Colic lymph node (tissue), 1 donor: ENCODE measurements around the gene GPR55.

- PRO-cap: no peak
These were observed 87.8 kb upstream of the DNER start for GRCh38 chr2:229802207-229802593.

DNA sequence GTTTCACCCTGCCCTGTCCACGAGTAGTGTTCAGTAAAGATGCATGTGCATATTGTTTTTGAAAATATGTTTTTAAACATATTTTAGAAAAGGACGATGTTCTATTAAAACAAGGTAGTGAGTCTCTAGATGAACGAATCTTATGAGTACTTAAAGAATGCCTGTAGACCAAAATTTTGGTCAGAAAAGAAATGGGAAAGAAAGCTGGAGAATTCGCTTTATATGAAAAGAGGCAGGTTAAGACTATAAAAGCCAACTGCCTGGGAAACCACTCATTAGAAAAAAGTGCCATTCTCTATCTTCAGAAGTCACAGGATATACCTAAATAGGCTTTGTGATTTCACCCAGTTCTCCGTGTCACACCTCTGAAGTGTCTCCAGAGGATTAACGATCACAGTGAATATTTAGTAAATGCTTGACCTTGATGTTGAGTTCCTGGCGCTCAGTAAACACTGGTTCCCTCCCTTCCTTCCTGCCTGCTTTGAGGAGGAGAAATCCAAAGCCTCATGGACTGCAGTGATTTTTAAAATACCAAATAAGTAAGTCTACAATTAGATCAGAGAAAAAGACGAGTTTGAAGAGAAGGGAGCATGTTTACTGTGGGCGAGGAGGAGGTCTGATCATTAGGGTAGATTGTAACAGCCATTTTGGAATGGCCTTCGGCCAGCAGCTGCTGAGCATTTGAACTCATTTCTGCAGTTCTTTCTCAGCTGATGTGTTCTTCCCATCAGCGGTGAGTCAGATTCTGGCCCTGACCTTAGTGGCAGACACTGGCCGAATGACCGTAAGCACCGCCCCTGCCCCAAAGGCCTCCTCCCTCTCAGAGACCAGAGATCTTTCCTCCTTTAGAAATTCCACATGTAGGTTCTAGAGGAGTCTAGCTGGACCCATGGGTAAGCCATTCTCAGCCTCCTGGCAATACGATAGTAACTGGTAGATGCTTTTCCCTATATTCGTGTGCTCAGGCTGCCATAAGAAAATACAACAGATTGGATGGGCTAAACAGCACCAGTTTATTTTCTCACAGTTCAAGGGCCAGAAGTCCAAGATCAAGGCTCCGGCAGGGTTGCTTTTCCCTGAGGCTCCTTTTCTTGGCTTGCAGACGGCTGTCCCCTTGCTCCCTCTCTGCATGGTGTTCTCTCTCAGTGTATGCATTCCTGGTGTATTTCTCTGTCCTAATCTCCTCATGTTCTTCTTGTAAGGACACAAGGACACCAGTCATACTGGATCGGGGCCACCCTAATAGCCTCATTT, 62.1 kb upstream of the SLC16A14 start:
- PRO-cap: no peak

DNA sequence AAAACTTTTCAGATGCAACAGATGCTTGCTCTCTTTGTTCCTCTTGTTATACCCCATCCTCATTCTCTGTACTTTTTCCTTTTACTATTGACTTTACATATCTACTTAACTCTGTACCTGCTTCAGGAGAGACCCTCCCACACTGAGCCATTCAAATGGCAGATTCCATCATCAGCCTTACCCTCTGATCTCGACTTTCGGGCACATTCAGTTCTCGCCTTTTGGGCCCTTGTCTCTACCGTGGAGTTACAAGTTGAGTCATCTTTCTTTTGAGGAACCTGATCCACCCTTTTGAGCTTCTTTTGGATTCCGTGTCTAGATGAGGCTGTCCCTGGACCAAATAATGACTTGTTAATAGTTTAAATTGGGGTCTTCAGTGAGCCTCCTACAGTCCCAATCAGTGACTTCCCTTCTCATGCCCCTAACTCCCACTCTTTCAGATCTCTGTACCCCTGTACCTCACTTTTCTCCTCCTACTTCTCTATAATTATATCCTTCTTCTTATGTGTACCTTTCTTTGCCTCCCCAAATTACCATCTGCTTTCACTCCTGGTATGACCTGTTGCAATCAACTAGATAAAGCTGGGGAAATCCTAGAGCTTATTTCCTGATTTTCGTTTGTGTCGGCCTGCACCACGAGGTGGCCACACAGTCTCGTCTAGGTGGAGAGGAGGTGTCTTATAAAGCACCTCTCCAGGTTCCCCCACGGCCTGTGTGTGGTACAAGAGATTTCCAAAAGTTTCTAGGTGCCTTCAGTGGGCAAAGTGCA, 17.2 kb downstream of the SP110 start:
- PRO-cap: no peak

GRCh38 chr2:230361502-230361860, 34.5 kb downstream of the SP140L start:
- PRO-cap: no peak

DNA sequence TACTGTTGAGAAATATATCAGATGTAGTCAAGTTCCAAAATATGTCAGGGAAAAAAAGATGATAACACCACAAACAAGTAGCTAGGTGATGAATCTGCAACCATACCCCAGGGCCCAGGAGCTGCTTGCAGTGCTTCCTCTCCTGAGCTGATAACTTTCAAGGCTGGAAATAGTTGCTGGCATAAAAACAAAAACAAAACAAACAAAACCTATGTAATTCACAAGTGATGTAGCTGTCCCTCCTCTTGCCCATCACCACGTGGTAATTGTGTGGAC, 82.6 kb downstream of the SP100 start:
- PRO-cap: no peak

DNA sequence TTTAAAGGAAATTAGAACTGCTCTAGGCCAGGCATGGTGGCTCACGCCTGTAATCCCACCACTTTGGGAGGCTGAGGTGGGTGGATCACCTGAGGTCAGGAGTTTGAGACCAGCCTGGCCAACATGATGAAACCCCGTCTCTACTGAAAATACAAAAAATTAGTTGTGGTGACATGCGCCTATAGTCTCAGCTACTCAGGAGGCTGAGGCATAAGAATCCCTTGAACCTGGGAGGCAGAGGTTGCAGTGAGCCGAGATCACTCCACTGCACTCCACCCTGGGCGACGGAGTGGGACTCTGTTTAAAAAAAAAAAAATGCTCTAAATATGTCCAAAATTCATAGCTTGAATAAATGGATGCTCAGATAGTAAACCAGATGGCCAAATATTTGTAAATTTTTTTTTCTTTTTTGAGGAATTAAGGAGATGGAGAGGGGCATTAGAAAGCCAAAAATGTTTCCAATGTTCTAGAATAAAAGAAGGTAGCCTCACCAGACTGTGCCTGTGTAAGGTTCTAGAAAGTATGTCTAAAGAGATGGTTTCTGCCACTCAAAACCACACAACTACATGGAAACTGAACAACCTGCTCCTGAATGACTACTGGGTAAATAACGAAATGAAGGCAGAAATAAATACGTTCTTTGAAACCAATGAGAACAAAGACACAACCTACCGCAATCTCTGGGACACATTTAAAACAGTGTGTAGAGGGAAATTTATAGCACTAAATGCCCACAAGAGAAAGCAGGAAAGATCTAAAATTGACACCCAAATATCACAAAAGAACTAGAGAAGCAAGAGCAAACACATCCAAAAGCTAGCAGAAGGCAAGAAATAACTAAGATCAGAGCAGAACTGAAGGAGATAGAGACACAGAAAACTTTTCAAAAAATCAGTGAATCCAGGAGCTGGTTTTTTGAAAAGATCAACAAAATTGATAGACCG, 62.9 kb upstream of the ITM2C start:
- PRO-cap: no peak

- PRO-cap: no peak
These were observed 21.6 kb upstream of the ITM2C start for GRCh38 chr2:230843073-230843573.

- PRO-cap: no peak
These were observed 3.8 kb downstream of the ITM2C start for GRCh38 chr2:230868514-230868922.

- PRO-cap: no peak
These were observed 14.1 kb downstream of the ITM2C start for GRCh38 chr2:230878769-230879289.

DNA sequence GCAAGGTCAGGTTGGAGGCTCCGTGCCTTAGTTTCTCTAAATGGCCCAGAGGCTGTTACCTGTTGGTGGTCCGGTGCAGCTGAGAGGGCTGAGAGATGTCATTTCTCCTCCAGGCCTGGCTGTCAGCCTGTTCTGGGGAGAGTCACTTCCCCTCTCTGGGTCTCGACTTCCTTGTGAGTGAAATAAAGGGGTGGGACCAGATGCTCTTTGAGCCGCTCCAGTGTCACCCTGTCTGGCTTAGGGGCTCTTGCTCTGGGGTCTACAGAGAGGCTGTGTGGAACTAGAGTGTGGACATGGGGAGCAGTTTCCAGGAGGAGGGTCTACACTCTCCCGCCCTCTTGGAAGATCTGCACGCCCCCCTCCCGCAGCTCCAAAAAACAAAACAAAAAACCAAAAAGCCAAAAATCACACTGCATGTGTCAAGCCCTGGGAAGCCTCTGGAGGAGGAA, at the start of gene GPR55:
Gene GPR55, minus strand, starts transcription at position 134 of the 449 bp plus-strand sequence.
- PRO-cap: bidirectional peak, plus-strand start at position 174 of the sequence, minus-strand start at position 157 of the sequence

DNA sequence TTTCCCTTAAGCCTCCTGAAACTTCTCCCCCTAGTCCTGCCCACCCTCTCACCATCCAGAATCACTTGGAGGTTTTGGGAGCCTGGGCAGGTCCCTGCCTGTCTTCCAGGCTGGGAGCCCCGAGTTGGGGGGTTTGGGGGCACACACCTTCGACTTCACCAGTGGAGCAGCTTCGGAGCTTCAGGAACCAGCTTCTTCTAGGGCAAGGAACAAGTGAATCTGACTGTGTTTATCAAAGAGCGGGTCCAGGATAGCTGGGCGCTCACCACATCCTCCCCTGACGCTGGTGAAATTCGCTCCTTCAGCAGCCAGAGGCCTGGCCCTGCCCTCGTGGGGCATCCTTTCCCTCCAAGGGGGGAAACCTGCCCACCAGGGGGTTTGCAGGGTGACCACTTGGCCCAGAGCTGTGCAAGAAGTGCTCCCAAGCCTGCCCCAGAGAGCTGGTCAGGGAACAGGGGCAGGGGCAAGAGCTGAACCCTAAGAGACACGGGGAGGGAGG, 2.5 kb upstream of the GPR55 start:
- PRO-cap: no peak

GRCh38 chr2:230932469-230933128, 7.6 kb upstream of the GPR55 start:
- PRO-cap: no peak

- PRO-cap: no peak
These were observed 16.6 kb upstream of the ARMC9 start for GRCh38 chr2:231181778-231182196.

- PRO-cap: no peak
These were observed 90.1 kb downstream of the ARMC9 start for GRCh38 chr2:231288551-231288919.

DNA sequence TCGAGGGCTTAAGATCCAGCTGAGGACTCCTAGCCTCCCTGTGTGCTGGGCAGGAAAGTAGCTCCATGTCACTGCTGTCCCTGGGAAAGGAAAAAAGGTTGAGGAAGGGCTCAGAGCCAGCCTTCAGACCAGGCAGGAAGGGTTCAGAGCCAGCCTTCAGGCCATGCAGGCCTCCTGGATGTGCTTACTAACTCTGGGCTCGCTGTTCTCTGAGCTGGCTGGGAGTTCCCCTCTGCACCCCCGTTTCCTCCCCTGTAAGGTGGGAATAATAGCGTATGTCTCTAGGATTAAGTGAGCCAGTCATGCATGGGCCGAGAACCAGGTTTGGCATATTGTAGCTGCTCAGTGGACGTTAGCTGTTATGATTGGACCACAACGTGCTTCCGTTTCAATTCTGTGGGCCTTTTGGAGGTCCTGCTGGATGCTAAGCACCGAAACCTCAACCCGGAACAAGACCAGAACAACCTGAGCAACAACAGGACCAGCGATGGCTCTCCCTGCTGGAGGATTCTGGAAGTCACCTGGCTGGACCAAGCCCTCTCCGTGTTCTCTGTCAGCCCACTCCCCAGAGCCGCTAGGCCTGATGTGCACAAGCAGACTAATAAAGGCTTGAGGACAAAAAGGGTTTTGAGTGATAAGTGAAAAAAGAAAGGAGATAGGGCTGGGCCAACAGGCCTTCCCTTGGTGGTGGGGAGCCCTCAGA, 989 bp upstream of the B3GNT7 start:
- PRO-cap: bidirectional peak, plus-strand start at position 452 of the sequence, minus-strand start at position 186 of the sequence

DNA sequence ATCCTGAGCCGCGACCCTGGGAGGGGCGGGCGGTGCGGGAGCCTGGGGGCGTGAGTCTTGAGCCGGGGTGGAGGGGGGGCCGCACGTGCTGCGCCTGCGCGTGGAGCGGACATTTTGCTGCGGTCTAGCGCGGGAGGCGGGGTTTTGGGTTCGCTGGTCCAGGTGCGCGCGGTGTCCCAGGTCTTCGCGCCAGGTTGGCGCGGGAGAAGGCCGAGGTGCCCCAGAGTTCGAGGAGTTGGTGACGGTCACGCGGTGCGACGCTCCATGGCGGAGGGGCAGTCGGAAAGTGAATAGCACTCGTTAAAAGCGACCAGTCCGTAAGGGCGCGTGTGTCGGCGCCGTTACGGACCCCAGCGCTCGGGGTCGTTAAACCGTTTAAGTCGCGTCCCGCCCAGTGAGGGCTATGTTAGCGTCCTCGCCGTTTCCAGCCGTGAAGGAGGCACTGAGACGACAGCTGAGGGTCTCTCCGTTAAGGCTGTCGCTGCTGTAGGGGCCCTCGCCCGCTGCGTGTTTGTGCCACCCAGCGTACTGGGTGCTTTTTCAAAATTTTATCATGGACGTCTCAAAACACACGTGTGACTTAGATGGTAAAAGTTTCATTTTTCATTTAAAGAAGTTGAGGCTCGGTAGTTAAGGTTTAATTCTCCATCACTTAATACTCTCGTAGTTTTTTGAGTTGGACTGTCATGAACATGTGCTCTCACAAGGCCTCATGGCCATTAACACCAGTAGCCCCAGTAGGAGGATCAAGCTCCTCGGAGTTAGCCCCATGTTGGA, 15.6 kb downstream of the NMUR1 start:
- PRO-cap: bidirectional peak, plus-strand start at position 130 of the sequence, minus-strand start outside the sequence

DNA sequence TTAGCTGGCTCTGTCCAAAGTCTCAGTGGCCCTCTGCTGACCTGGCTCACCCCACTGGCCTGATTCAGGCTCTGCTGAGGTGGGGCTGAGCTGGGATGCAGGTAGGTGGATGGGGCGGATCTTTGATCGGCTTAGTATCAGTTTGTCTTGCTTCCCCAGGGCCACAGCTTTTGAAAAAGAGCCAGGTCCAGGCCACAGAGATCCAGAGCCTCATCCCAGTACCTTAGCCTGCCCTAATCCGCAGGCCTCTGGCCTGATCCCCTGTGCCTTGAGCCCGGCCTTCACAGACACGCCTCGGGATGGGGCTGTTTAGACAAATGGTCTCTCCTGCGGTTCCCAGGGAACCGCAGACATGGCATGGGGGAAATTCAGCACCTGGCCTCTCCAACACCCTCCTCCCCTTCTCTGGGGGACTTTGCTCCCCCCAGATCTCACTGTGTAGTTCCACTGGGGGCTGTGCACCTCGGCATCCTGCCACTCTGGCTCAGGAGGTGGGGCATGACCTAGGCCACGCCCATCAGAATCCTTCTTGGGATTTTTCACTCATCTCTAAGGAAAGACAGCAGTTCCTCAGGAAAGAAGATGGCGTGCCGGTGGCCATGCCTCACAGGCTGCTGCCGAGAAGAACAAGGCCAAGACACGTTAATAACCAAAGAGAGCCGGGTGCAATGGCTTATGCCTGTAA, 3.4 kb downstream of the NMUR1 start:
- PRO-cap: no peak

DNA sequence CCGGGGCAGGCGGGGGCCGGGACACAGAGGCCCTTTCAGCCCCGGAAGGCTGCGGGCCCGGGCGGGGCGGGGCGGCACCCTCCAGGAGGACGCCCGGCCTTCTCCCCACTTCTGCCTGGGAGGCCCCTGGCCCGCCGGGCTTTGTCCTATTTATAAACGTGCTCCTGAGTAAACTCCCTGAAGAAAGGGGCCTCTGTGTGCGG, 12.2 kb downstream of the TEX44 start:
- PRO-cap: no peak

DNA sequence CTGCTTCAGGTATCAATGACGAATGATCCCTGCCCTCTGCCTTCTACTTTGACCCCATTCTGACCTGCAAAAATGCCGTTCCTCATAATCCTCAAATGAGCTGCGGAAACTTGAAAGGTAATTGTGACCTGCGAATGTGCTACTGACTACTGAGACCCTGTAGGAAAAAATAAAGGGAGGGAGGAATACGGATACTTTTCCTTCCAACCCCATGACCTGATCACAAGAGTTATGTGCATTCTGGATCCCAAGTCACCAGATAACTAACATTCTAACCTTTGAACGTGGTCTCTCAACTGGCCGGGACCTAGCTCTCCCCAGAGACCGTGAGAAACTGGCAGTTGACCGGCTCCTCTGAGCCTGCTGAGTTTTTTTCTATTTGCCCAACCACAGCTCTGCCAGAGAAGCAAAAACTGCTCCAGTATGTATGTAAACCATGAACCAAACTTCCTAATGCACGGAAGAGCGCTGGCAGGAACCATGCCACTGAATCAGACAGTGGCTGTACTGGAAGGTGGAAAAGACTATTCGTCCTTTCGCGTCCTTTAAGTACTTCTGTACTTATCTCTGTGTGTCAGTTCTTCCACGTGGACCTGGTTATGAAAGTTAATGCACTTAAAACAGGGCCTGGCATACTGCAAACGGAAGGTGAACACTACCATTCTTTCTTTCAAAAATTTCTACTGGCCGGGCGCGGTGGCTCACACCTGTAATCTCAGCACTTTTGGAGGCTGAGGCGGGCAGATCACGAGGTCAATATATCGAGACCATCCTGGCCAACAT, 47.4 kb upstream of the PTMA start:
- PRO-cap: no peak

GRCh38 chr2:231667591-231667858, 40.8 kb upstream of the PTMA start:
- PRO-cap: no peak